Mesenchymal stem cell of the bone marrow (primary cell): ENCODE measurements around the gene PCNX2.

GRCh38 chr1:233294751-233295884 lies at the start of gene PCNX2:
Gene PCNX2 (minus strand): TSS chr1:233295725.
- CAGE, long polyA plus RNA = no peak

GRCh38 chr1:233328810-233329162 lies 1.3 kb downstream of the MAP3K21 start:
- CAGE, long polyA plus RNA = no peak

- CAGE, long polyA plus RNA = no peak
These were observed 27.3 kb downstream of the MAP3K21 start for GRCh38 chr1:233354654-233355421.

- CAGE, long polyA plus RNA = no peak
These were observed 70.3 kb upstream of the KCNK1 start for GRCh38 chr1:233543437-233544140.

DNA sequence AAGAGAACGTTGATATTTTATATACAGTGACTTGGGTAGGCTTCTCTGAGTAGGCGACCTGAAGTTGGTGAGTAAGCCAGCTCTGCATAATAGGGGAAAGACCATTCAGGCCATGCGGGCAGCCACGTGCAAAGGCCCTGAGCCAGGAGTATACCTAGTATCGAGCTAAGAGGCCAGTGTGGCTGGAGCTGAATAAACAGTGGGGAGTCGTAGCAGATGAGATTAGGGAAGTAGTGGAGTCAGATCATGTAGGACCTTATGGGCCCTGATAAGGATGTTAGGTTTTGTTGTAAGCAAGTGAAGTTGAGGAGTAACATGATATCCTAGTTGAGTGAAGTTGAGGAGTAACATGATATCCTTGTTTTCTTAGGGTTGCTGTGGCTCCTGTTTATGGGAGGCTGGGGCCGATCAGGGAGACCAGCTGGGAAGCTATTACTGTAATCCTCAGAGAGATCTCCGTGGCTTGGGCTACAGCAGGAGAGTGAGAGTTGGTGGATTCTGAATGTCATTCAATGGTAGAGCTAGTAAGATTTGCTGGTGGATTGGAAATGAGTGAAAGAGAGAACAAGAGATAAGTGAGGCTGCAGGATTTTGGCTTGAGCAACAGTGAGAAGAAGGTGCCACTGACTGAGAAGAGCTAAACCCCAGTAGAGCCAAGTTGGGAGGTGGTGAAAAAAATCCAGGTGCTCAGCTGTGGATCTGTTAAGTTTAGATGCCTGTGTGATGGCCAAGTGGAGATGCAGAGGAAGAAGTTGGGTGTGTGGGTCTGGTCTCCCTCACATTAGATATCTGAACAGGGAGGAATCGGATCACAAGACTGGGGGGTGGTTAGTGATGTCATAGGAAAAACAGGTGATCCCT lies 22.2 kb downstream of the KCNK1 start:
- CAGE, long polyA plus RNA = no peak

- CAGE, long polyA plus RNA = no peak
These were observed 55.0 kb downstream of the KCNK1 start for GRCh38 chr1:233668776-233669382.

GRCh38 chr1:234474592-234475459 lies 4.2 kb downstream of the TARBP1 start:
- CAGE, long polyA plus RNA = no peak

GRCh38 chr1:234495018-234495985 lies 16.3 kb upstream of the TARBP1 start:
- CAGE, long polyA plus RNA = no peak

GRCh38 chr1:234502559-234503209 lies 23.7 kb upstream of the TARBP1 start:
- CAGE, long polyA plus RNA = no peak

GRCh38 chr1:234618254-234619196 lies 8.5 kb upstream of the IRF2BP2 start:
- CAGE, long polyA plus RNA = no peak

- CAGE, long polyA plus RNA = no peak
These were observed 110.9 kb upstream of the IRF2BP2 start for GRCh38 chr1:234720767-234721395.

DNA sequence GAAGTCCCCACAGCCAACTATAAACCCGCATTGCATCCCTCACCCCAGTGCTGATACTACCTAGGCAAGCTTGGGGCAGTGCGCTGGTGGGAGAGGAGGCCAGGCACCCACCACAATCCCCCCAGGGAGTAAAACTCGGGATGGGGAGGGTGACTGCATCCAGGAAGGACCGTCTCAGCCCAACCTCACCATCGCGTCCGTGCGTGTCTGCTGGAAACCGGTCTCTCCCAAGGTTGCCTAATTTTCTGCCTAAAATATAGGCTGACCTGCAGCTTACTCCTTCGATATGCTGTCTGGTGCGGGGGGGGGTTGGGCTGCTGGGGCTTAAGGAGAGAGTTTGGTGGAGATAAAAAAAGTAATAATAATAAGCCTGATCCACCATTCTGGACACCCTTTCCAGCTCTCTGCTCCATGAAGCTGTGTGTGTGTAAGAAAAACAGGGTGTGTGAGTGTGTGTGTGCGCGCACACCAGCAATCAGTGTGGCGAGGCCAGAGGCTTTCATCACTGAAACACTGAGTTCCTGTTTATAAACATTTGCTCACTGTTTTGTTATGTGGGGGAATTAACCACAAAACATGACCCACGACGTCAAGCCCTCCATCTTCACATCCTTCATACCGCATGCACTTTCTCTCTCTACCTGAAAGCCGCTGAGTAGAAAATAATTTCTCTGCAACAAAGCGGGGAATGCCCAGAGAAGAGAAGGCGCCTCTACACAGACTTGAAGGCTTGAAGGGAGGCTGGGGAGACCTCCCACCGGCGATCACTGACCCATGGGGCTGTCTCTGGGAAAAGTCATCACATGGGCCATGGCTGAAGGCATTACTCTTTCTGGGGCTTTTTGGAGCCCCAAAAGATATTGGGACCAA lies 148.7 kb upstream of the IRF2BP2 start:
- CAGE, long polyA plus RNA = no peak

GRCh38 chr1:234842427-234843399 lies 232.7 kb upstream of the IRF2BP2 start:
- CAGE, long polyA plus RNA = no peak

DNA sequence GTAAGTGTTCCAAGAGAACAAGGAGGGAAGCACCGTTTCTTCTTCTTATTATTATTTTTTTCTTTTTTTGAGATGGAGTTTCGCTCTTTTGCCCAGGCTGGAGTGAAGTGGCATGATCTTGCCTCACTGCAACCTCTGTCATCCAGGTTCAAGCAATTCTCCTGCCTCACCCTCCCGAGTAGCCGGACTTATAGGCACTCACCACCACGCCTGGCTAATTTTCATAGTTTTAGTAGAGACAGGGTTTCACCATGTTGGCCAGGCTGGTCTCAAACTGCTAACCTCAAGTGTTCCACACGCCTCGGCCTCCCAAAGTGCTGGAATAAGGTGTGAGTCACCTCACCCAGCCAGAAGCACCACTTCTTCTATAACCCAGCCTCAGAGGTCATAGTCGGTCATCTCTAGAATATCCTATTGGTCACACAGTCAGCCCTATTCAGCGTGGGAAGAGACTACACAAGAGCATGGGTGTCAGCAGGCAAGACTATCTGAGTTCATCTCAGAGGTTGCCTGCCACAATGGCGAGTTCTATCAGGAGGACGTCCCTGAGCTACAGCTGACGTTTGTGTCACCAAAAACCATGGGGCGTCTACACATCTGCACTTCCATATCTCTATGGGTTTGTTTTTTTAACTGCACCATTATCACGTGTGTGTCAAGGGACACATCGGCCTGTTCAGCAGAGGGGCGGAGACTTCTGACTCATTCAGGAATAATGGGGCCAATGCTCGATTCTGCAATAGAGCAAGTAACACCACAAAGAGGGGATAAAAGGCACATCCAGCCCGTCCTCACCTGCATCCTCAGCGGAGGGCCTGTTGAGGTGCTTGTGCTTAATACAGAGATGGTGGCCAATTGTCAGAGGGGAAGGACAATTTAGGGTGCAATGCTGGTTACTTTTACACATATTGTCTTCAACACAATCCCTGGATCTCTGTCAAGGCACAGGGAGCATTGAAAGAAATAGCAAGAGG lies 256.2 kb upstream of the IRF2BP2 start:
- CAGE, long polyA plus RNA = no peak

- CAGE, long polyA plus RNA = no peak
These were observed 252.4 kb downstream of the TOMM20 start for GRCh38 chr1:234876079-234876884.

GRCh38 chr1:234974873-234975811 lies 153.5 kb downstream of the TOMM20 start:
- CAGE, long polyA plus RNA = no peak

DNA sequence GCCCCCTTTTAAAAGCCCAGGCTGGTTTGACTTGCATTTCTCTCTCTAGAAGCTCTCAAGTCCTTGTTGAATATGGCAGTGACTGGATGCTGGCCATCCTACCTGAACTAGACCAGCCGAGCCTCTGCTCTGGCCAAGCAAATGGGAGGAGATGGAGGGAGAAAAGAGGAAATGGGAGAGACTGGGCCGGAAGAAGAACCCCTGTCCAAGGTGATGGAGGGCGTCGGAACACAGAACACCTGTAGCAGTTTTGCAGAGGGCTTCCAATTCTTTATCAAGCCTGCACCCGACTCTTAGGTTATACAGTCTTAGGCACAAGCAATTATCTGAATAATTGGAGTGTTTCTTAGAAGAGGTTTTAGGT lies 148.7 kb downstream of the TOMM20 start:
- CAGE, long polyA plus RNA = no peak

GRCh38 chr1:234986606-234987267 lies 141.9 kb downstream of the TOMM20 start:
- CAGE, long polyA plus RNA = no peak

DNA sequence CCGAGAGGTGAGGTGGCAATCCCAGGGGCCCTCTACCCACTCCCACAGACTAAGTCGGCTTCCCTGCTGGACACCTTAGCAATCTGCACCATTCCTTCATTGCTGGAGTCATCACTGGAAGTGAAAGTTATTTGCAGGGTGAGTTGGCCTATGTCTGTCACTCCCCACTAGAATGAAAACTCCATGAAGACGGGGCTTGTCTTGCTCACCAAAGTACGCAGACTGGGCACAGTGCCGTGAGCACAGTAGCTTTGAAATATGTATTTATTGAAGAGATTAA lies 52.6 kb downstream of the TOMM20 start:
- CAGE, long polyA plus RNA = no peak

DNA sequence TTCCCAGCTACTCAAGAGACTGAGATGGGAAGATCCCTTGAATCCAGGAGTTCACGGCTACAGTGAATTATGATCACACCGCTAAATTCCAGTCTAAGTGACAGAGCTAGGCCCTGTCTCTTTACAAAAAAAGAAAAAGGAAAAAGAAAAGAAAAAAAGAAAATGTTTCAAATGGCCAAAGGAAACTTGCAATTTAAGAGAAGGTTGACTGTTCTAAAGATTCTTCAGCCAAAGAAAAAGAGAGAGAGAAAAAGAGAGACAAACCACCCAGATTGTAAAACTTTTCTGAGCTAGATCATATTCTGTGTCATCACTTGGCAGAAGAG lies 20.7 kb downstream of the ARID4B start:
- CAGE, long polyA plus RNA = no peak